ENCODE measurements around the genes COP1 and BRINP2.

DNA sequence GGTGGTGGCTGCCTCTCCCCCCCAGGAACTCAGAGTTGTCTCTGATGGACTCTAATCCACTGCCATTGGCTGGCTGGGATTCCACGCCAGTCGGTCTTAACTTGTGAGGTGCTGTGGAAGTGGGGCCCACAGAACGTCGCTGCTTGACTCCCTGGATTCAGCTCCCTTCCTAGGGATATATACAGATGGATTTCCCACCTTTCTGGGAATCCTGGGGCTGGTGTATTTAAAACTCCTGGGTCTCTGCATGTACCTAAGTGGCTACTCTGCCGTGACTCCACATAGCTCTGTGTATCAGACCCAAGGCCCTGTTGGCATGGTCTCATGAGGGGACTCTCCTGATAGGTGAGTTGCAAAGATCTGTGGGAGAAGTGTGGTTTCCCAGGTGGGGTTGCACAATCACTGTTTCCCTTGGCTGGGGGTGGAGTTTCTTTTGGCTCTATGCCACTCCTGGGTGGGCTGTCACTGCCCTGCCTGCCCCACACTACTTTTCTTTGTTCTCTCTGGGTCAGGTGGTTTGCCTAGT lies 97.4 kb upstream of the CACYBP start:
- CAGE, long polyA plus RNA = no peak
- RRBS = no CpG with 5 or more reads among the region's 5 CpGs

GRCh38 chr1:175013491-175014586 lies 9.4 kb downstream of the MRPS14 start:
- CAGE, long polyA plus RNA = no peak
- RRBS = no CpG with 5 or more reads among the region's 1 CpG

DNA sequence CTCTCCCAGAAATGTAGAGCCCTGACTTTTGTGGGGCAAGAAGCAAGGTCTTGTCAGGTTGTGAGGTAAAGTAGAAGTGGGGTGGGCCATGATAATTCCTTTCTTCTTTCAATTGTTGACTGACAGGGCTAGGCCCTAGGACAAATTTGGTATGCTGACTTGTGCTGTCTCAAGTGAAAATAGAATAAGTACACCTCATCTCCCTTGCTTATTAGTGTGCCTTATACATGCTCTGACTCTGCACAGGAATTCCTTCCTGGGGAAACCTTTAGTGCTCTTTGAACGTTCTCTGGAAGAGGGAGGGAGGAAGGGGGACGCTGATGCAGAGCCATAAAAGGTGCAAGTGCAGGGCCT lies 26.0 kb upstream of the KIAA0040 start:
- CAGE, long polyA plus RNA = no peak
- RRBS = no CpG with 5 or more reads among the region's 2 CpGs

- CAGE, long polyA plus RNA = no peak
- RRBS = no CpG with 5 or more reads among the region's 6 CpGs
Observed at GRCh38 chr1:175221790-175222224, 29.2 kb upstream of the KIAA0040 start.

GRCh38 chr1:175318993-175319454 lies 126.4 kb upstream of the KIAA0040 start:
- CAGE, long polyA plus RNA = no peak
- RRBS = no CpG with 5 or more reads among the region's 1 CpG

DNA sequence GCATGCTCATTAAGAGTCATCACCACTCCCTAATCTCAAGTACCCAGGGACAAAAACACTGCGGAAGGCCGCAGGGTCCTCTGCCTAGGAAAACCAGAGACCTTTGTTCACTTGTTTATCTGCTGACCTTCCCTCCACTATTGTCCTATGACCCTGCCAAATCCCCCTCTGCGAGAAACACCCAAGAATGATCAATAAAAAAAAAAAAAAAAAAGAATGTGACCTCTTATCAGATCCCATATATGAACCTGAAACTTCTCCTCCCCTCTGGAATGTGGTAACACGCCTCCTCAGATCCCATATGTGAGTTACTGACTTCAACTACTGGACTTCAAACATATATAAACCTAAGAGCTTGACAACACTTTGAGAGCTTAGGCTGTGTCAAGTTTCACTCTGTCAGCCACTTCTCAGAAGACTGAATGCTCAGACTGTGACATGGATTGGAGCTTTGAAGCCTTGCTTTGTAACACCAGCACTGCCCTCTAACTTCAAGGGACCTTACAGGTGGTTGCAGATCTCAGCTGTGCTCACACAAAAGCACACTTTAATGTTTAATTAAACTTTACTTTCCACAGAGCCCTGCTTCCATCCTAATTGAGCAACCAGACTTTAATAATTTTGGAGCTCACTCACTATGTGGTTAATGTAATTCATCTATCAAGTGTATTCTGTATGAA lies 148.4 kb downstream of the COP1 start:
- CAGE, long polyA plus RNA = no peak
- RRBS = no CpG with 5 or more reads among the region's 4 CpGs

DNA sequence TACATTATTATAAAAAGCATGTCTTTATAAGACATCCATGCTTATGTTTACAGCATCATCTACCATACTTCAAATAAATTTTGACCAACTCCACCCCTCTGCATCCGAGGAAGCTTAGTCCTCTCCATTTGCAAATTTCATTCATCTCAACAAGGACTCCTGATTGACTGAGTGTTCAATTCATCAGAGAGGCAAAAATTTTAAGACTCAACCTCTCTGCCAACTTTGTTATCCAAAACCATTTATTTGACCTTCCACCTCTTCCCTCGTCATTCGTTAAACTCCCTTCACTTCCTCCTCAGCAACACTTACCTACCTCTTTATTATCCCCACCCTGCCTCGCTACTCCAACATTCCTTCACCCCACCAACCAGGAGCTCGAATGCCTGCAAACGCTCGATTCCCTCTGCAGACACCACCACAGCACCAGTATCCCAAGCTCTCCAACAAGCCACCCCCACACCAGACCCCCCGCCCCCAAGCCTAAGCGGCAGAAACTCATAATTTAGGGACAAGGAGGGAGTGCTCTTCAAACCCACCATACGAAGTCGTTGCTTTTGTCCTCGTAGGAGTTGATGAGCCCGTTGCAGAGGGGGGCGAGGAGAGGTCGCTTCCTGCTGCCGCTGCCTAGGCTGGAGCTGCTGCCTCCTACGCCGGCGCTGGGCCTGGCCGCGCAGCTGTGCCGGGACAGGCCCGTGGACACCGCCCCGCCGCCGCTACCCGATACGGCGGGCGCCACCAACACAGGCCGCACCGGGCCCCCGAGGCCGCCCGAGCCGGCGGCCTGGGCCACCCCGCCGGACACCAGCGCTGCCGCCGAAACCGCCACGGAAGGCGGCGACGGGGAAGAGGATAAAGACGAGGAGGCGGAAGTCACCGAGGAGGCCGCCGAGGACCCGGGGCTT lies 801 bp downstream of the COP1 start:
- CAGE, long polyA plus RNA = no peak
- RRBS = 1% methylated on average over 23 of the region's 54 CpGs

DNA sequence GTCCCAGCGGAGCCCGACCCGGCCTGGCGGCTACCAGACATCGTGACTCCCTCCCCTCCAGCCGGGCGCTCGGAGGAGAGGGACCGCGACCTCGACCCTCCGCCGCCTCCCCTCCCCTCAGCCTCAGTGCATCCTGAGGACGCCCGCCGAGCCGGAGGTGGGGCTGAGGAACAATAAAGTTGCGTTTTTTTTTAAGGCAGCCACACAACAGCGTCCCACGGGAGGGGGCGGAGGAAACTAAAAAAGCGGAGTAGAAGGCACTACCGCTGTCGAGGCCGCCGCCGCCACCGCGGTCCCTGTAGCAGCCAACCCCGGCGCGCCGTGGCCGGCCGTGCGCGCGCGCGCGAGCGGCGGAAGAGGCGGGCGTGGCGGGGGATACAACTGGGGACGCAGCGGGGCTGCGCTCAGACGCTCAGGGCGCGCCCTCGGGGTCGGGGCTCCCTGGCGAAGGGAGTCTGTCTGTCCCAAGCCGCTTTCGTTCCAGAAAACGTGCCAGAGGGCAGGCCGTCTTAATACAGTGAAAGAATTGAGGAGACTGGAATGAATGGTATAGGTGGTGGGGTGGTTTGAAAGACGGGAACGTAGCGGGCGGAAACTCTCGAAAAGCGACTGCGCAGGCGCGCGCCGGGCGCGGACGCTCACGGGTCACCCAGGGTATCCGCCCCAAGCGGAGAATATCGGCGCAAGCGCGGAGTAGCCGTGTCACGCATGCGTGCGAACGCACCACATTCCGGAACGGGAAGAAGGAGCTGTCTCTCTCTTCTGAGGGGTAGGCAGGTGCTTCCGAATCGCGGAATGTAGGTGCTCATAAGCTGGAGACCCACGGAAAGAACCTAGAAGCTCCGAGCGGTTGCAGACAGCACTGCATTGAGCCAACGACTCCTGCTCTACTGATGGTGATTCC lies at the start of gene COP1:
Gene COP1 (minus strand): TSS at position 349 of the 904 bp plus-strand sequence.
- CAGE, long polyA plus RNA = no peak
- RRBS = under 1% methylated on average over 22 of the region's 94 CpGs

GRCh38 chr1:176691645-176691964 lies 228.6 kb downstream of the PAPPA2 start:
- CAGE, long polyA plus RNA = no peak
- RRBS = no CpG with 5 or more reads among the region's 2 CpGs

- CAGE, long polyA plus RNA = no peak
- RRBS = no CpG with 5 or more reads among the region's 8 CpGs
Observed at GRCh38 chr1:176767736-176768182, 304.8 kb downstream of the PAPPA2 start.

- CAGE, long polyA plus RNA = no peak
- RRBS = 6% methylated on average over 11 of the region's 29 CpGs
Observed at GRCh38 chr1:177170494-177171185, at the start of gene BRINP2. BRINP2 (plus strand) TSS chr1:177170958.

GRCh38 chr1:177256418-177256924 lies 85.7 kb downstream of the BRINP2 start:
- CAGE, long polyA plus RNA = no peak
- RRBS = no CpG with 5 or more reads among the region's 11 CpGs

DNA sequence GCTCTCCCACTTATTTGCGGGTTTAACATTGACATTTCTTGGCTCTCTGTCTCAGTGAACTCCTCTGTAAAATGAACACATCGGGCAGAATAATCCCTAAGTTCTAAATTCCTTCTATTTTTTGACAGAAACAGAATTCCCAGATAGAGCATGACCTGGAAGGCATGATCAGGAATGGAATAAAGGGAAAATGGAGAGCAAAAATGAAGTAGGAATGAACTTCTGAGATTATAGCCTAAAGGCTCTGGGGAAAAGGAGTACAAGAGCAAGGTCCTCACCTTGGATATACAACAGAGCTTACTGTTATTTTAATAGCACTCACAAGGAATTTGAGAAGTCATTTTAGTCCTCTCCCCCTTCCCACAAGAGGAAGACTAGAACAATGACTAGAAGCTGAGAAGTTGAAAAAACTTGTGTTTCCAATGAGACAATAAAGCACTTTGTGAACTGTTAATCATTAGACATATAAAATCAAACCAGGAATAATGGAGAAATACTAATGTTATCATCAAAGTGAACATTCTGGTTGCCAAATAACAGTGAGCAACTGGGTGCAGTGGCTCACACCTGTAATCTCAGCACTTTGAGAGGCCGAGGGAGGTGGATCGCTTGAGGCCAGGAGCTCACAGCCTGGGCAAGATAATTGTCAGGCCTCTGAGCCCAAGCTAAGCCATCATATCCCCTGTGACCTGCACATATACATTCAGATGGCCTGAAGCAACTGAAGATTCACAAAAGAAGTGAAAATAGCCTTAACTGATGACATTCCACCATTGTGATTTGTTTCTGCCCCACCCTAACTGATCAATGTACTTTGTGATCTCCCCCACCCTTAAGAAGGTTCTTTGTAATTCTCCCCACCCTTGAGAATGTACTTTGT lies 54.1 kb upstream of the RASAL2 start:
- CAGE, long polyA plus RNA = no peak
- RRBS = no CpG with 5 or more reads among the region's 4 CpGs

- CAGE, long polyA plus RNA = no peak
- RRBS = no CpG with 5 or more reads among the region's 3 CpGs
Observed at GRCh38 chr1:178223065-178223711, 129.3 kb downstream of the RASAL2 start.

DNA sequence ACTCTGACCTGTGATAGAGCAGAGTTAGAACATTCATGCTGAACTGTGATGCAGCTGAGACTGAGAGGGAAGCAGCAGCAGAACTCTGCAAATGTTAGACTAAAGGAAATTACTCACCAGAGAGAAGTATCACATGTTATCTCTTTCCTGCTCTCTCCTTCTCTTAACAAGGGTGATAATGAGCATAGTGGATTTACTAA lies 181.6 kb downstream of the RASAL2 start:
- CAGE, long polyA plus RNA = no peak

- CAGE, long polyA plus RNA = no peak
- RRBS = no CpG with 5 or more reads among the region's 5 CpGs
Observed at GRCh38 chr1:178371758-178372370, 124.9 kb downstream of the CLEC20A start.

DNA sequence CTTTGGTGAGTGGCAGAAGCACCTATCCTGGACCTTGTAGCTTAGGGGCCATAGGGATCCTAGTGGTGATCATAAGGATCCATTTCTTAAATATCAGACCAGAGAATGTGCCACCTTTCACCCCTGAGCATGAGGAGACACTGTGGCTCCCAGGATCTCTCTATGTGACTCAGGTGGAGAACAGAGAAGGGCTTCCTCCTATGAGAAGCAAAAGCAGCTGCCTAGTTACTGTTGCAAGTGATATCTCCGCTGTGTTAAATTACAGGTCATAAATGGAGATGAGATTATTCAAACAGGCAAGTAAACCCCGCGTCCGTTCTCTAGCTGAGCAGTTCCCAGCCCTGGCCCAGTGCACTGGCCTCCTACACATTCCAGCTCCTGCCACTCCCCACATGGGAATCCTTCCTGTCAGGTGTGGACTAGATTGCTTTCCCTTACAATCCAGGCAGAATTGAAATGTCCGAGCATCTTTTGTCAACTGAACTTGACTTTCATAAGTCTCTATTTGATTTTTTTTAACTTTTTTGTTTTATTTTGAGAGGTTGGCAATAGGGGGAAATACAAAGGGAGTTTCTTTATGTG lies 26.2 kb downstream of the CLEC20A start:
- CAGE, long polyA plus RNA = no peak
- RRBS = no CpG with 5 or more reads among the region's 5 CpGs

DNA sequence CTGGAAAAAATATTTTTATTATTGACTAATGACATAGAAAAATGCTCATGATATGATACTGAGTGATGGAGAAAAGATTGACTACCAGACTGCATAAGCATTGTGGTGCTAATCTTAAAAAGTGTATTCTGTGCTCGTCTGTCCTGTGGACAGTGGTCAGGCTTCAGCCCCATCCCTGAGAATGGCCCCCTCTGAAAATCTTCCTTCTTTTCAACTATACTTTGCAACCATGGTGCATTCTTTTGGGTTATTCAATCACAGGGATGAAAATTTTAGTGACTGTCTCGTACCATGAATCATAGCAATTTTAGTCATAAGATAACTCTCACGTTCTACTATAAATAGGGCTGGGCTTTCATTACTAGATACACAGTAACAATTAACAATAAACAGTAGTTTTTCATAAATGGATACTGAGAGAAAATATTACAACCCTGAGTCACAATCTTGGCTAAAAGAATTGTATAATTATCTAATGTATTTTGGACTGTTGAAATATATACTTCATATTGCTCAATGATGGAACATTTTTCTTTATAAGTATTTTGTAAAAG lies 96.0 kb downstream of the TEX35 start:
- CAGE, long polyA plus RNA = no peak
- RRBS = no CpG with 5 or more reads among the region's 3 CpGs

GRCh38 chr1:178838427-178839183 lies 32.3 kb downstream of the ANGPTL1 start:
- CAGE, long polyA plus RNA = no peak
- RRBS = no CpG with 5 or more reads among the region's 14 CpGs

- CAGE, long polyA plus RNA = no peak
- RRBS = no CpG with 5 or more reads among the region's 8 CpGs
Observed at GRCh38 chr1:178915976-178917315, 45.6 kb upstream of the ANGPTL1 start.

All from BJ (cell line).